Right ventricle myocardium (tissue), 1 donor: ENCODE results near the gene CALM1.

- PRO-cap, 2 experiments: no peak in any of the 2 experiments
Measured at GRCh38 chr14:89303120-89303865, 113.7 kb downstream of the FOXN3 start.

DNA sequence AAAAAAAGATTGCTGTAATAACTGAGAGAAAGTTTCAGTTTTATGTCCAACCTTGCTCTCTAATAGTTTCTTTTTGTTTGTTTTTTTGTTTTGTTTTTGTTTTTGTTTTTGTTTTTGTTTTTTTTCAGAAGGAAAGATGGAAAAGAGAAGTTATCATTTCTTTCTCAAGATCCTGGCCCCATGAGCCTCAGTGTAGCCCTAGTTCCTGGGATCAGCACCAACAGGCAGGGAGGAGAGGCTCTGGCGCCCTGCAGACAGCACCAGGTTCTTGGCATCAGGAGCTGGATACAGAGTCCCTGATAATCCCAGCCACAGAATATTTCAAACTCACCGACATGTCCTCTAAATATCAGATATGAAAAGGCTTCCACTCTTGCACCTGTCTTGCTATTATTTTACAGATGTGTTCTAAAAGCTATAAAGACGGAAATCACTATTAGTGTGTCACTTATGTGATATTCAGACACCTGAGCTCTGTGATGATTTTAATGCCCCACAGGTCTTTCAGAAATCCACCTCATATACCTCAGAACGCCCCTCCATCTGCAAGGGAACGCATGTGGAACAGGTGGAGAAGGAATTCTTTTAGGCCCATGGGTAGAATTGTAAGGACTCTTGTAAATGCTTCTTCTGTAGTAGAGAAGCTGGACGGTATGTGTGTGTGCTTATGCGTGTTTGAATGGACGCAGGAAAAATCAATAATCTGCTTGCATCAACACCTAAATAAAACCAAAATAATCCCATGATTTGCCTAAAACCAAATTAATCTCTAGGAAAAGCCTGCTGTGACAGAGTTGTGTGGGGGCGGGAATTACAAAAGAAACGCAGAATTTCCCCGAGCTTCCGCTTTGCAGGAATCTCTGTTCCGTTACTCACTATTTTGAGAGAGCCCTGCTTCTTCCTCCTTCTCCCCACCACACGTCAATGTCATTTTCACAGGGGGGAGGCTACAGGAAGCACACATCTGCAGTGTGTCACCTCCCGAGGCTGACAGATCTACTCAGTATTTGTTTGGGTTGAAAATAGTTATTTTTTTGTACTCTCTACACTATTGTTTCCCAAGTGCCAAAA is 52.4 kb downstream of the FOXN3 start:
- PRO-cap, 2 experiments: no peak in any of the 2 experiments

- PRO-cap, 2 experiments: no peak in any of the 2 experiments
Measured at GRCh38 chr14:89365556-89365908, 51.5 kb downstream of the FOXN3 start.

- PRO-cap, 2 experiments: no peak in any of the 2 experiments
Measured at GRCh38 chr14:89403377-89403782, 13.7 kb downstream of the FOXN3 start.

GRCh38 chr14:89615390-89615828 is 198.4 kb upstream of the FOXN3 start:
- PRO-cap, 2 experiments: no peak in any of the 2 experiments

DNA sequence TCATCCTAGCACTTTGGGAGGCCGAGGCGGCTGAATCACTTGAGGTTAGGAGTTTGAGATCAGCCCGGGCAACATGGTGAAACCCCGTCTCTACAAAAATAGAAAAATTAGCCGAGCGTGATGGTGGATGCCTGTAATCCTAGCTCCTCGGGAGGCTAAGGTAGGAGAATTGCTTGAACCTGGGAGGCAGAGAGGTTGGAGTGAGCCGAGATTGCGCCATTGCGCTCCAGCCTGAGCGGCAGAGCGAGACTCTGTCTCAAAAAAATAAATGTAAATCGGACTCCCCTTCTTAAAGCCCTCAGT is 865 bp downstream of the TDP1 start:
- PRO-cap, 2 experiments: no peak in any of the 2 experiments

DNA sequence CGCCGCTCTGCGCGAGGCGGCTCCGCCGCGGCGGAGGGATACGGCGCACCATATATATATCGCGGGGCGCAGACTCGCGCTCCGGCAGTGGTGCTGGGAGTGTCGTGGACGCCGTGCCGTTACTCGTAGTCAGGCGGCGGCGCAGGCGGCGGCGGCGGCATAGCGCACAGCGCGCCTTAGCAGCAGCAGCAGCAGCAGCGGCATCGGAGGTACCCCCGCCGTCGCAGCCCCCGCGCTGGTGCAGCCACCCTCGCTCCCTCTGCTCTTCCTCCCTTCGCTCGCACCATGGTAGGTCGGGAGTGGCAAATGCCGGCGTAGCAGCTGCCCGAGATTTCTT is at the start of gene CALM1:
CALM1 (plus strand) TSS at position 84 of the 337 bp plus-strand sequence.
- PRO-cap, 2 experiments: peak in 2 of 2 experiments; most common plus-strand start position 87 of the sequence (in 2)

DNA sequence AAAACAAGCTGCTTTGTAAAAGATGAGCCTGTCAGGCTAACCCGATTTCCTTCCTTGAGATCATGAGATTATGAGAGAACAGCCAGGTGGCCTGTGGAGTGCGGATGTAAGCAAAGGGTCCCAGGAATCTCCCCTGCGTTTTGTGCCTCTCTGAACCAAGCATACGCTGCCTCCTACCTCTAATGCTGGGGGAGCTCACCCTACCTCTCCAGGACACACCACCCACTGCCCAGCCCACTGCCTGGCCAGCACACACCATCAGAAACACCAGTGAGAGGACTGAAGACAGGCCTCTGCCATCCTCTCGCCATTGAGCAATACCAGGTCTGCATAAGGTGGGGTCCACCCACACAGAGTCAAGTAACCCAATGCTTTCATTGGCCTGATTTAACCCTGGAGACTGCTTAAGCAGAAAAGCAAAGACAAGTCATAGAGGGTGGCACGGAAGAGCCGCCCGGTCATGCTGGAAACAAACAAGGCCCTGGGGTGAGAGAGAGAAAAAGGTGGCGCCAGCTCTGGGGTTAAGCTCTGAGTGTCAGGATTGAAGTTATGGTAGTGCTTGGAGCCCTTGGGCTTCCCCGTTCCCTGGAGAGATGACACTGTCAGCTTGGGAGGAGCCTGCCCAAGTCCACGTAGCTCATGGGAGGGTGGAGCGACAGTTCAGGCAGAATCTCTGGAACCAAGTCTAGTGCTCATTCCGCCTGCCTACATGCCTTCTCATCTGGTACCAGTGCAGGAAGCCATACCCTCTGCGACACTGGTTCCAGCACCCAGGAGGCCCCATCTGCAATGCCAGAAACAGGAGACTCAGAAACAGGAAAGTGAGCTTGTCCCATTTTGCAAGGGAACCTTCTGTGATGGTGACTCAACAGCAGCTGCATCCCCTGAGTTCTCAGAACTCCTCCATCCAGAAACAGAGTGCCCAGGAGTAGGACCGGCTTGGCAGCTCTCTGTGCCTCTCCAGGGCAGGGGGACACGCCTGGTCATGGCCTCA is 46.7 kb downstream of the CALM1 start:
- PRO-cap, 2 experiments: no peak in any of the 2 experiments

GRCh38 chr14:91108779-91109717 is 4.8 kb upstream of the DGLUCY start:
- PRO-cap, 2 experiments: no peak in any of the 2 experiments

DNA sequence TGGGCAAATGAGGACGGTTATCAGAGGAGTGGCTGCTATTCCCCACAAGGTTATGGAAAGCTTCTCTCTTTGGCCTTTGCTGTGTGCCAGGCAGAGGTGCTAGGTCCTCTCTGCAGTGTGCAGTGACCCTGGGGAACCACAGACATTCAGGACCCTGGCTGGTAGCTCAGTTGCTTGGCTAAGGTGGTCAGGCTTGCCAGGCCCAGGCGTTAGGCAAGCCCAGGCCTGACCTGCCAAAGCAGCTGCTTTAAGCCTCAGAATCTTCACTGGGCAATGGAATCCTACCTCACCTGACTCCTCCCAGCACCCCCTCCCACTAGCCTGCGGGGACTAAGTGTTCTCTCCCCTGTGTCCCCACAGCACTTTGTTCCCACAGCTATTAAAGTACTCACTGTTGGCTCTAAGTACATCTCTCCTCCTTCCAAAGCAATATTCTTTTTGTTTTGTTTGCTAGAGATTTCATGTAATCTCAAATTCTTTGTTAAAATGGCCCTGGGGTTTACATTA is 44.2 kb downstream of the DGLUCY start:
- PRO-cap, 2 experiments: no peak in any of the 2 experiments

GRCh38 chr14:91171586-91172016 is 57.7 kb downstream of the DGLUCY start:
- PRO-cap, 2 experiments: no peak in any of the 2 experiments

DNA sequence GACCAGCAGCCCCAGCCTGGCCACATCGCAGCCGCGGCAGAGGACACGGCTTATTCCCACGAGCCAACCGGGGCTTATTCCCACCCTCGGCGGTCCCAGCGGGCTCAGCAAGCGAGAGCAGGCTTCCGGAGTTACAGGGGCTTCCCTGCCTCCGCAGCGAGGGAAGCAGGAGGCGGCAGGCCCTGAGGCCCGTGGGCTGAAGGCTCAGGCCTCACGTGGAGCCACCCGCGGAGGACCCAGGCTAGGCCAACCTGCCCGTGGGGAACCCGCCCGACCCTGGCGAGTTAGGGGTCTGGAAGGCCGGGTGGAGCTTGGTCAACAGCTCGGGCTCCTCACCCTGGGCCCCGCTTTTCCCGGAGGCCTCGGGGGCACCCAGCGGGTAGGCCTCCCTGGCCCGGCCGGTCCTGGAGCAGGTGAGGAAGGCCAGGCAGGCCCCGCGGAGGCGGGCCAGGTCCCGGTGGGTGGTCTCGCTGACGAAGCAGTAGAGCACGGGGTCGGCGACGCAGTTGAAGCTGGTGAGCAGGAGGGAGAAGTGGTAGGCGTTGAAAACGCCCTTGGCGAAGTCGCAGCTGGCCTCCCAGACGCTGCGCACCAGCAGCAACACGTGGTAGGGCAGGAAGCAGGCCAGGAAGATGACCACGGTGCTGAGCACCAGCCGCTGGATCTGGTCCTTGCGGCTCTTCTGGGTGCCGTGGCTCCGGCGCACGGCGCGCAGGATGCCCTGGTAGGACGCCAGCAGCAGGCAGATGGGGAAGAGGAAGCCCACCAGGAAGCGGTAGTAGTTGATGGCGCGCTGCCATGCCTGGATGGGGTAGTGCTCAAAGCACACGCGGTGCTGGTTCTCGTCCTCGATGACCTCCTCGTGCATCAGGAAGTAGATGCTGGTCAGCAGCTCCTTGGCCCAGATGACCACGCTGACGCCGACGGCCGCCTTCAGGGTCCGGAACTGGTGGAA is 10.5 kb downstream of the GPR68 start:
- PRO-cap, 2 experiments: no peak in any of the 2 experiments

DNA sequence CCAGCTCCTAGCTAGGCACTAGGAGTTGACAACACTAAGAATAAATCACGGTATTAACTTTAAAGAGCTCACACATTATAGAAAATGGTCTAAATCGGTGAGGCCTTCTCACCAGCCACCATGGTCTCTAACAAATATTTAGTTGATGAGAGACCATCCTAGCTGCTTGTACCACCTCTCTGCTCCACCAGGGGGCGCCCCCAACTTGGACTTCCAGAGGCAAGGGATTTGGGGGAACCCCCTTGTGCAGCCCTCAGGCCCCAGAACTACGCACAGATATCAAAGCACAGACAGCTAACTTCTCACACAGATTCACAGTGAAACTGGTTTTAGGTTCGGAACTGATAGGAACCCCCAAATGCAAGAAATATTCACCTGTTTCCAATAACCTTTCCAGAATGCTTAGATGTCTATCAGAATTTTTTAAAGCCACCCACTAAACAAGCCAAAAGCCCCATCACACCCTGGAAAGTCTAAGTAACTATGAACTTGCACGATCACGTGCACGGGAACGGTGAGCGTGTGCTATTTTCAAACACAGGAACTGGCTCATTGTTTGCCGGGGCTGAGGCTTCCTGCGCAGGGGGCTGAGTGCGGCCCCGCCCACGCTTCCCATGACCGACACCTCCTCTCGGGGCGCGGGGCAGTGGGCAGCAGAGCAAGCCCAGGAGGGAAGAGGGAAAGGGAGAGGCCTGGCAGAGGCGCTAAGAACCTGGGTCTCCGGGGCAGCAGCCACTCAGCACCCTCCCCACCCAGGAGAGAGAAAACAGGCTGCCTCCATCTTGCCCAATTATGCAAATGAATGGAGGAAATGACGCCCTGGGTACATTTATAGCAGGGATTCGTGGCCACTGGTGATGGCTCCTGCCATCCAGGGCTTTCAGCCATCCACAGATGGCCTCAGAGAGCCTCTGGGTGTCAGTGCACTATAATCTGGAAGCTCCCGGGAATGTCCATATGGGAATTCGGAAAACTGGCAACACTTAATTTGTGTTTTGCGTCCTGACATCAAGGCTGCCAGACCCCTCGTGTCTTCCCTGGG is 79.4 kb upstream of the GPR68 start:
- PRO-cap, 2 experiments: peak in 2 of 2 experiments; most common plus-strand start position 656 of the sequence (in 2); most common minus-strand start position 485 of the sequence (in 2)

DNA sequence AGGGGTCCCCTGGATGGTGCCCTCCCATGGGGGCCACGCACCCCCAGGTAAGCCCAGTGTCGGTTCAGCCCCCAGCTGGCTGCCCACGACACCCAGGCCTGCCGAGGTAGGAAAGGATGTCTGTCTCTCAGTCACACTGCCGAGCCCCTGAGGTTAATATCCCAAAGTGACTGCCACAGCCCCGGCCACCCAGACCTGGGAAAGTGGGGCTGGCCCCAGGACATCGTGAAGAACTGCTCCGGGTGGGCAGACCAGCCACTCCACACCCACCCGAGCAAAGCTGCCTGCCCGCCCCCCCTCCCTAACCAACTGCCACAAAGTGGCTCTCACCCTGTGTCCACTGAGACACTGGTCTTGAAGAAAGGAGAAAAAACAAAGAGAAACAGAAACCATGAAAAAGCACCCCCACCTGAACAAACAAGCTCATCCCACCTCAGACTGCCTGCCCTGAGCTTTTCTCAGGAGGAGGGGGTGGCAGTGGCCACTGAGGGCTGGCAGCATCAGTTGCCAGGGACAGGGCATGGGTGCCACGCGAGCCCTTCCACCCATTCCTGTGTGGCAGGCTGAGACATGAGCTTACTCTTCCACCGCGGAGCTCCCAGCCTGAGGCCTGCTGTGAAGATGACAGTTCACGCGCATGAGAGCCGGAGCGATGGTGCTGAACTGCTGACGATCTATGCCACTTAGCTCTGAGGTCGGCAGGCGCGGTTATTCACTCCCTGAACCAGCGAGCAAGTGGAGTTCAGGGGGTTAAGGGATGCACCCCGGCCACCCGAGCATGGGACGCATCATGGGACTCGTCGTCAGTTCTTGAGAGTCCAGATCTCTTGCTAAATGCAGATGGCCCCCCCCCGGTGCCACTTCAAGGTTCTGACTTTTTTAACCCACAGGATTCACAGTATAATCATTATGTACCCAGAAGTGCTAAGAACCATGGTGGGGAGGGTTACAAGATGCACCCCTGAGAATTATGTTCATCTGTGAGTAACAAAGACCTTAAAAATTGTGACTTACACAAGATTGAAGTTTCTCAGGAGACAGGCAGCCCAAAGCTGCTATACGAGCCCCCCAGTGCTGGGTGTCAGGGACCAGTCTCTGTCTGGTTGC is 40.6 kb downstream of the CCDC88C start:
- PRO-cap, 2 experiments: no peak in any of the 2 experiments

DNA sequence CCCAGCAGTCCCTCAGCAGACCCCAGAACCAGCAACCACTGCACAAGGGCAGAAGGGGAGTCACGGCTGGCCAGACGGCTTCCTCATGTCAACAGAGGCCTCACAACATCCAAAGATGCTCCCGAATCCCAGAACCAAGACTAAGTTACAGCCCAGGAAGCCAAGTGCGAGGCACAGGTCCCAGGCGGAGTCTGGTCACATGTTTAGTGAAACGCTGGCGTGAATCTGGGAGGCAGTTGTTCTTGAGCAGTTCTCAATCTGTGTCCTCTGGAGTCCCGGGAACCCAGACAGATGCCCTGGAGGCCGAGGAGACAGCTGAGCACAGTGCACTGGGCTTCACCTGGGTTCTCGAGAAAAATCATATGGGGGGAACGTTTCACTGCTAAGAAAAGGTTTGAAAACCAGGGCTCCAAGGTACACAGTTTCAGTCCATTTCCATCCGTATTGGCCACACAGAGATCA is 10.3 kb downstream of the CCDC88C start:
- PRO-cap, 2 experiments: no peak in any of the 2 experiments

- PRO-cap, 2 experiments: no peak in any of the 2 experiments
Measured at GRCh38 chr14:91418434-91419515, 1.2 kb upstream of the CCDC88C start.

GRCh38 chr14:91509484-91509784 is 676 bp downstream of the PPP4R3A start:
- PRO-cap, 2 experiments: peak in 2 of 2 experiments; most common plus-strand start chr14:91509763 (in 2); most common minus-strand start chr14:91509536 (in 1)

- PRO-cap, 2 experiments: no peak in any of the 2 experiments
Measured at GRCh38 chr14:91580405-91580680, 70.2 kb upstream of the PPP4R3A start.

- PRO-cap, 2 experiments: no peak in any of the 2 experiments
Measured at GRCh38 chr14:91605543-91605813, 95.4 kb upstream of the PPP4R3A start.

DNA sequence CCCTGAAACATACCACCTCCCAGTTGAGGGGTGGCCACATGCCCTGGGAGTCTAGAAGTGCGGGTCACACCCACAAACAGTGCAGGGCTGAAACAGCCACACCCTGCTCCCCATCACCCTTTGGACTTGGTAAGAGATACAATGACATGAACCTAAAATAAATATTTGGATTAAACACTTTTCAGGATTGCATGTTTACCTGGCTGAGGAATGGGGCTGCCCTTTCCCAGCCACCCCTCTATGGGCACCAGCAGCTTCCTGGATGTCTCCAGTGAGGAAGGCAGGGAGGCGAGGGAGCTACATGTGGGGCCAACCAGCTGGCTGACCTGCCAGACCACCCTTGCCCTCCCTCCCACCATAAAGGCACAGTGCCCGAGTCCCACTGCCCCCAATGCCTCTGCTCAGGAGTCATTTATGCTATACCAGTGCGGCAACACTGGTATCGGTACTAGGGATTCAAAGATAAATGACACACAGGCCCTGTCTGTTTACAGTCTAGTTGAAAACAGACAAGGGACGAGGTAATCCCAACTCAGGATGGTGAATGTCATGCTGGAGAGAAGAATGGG is 39.2 kb upstream of the TC2N start:
- PRO-cap, 2 experiments: no peak in any of the 2 experiments